ENCODE measurements around a stretch of chr6.

- PRO-cap: no peak
- RAMPAGE, long total RNA: no peak
Measured at GRCh38 chr6:2785250-2785589, 20.0 kb downstream of the WRNIP1 start.

GRCh38 chr6:2839888-2840922 lies 1.5 kb downstream of the SERPINB1 start:
- PRO-cap: no peak
- RAMPAGE, long total RNA: no peak

DNA sequence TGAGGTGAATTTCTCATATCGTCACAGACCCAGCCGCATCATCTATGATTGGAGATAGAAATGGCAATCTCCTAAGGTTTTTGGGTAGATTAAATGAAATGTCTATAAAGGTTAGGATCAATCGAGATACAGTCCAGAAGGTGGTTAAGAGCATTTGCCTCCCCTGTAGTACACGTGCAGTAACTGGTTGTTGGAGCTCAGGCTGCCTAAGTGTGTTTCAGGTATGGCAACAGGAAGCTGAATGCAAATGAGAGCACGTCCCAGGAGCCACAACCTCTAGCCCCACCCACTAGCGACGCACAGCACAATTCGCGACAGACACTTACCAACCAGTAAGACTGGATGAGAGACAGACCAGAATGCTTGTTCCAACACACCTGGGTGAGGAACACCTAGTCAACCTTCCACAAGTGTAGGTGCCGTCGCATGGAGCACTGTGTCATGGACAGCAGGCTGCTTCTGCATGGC lies 7.1 kb upstream of the SERPINB1 start:
- PRO-cap: bidirectional peak, plus-strand start at position 328 of the sequence, minus-strand start at position 181 of the sequence
- RAMPAGE, long total RNA: no peak

DNA sequence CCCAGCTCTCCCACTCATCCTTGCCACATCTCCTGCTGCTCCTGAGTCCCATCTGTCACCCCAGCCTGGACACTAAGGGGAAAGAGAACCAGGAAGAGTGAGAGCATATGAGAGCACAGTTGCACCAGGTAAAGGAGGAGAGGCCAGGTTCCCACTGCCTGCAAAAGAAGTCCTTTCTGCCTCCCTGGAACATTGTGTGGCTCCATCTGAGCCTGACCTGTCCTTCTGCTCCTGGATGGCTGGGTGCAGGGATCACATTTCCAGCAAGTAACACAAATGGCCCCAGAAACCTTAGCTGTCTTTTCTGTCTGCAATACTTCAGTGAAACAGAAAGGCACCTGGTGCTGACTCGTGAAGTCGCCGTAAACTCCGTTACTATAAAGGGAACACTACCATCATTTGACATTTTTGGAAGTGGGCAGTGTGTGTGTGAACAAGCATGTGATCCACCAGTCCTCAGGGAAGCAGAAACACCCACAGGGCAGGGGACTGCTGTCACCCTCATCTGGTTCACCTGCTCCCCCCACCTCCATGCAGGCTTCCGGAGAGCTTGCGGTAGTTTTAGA lies 24.0 kb downstream of the SERPINB6 start:
- PRO-cap: no peak
- RAMPAGE, long total RNA: no peak

GRCh38 chr6:2960321-2960810 lies 11.0 kb downstream of the SERPINB6 start:
- PRO-cap: no peak
- RAMPAGE, long total RNA: no peak

GRCh38 chr6:2960896-2961400 lies 10.4 kb downstream of the SERPINB6 start:
- PRO-cap: no peak
- RAMPAGE, long total RNA: no peak

GRCh38 chr6:2988160-2988973 lies 11.3 kb upstream of the NQO2 start:
- PRO-cap: unidirectional peak, plus-strand start at chr6:2988295; bidirectional peak, plus-strand start at chr6:2988704, minus-strand start at chr6:2988645; bidirectional peak, plus-strand start at chr6:2988825, minus-strand start at chr6:2988848
- RAMPAGE, long total RNA: no peak

- PRO-cap: bidirectional peak, plus-strand start at chr6:3162795, minus-strand start at chr6:3162651; bidirectional peak, plus-strand start at chr6:3163262, minus-strand start at chr6:3163020
- RAMPAGE, long total RNA: no peak
Measured at GRCh38 chr6:3162474-3163371, 5.4 kb upstream of the TUBB2A start.

- PRO-cap: no peak
- RAMPAGE, long total RNA: no peak
Measured at GRCh38 chr6:3193399-3193842, 34.0 kb downstream of the TUBB2B start.

GRCh38 chr6:3228221-3228897 lies 906 bp upstream of the TUBB2B start:
- PRO-cap: no peak
- RAMPAGE, long total RNA: no peak

DNA sequence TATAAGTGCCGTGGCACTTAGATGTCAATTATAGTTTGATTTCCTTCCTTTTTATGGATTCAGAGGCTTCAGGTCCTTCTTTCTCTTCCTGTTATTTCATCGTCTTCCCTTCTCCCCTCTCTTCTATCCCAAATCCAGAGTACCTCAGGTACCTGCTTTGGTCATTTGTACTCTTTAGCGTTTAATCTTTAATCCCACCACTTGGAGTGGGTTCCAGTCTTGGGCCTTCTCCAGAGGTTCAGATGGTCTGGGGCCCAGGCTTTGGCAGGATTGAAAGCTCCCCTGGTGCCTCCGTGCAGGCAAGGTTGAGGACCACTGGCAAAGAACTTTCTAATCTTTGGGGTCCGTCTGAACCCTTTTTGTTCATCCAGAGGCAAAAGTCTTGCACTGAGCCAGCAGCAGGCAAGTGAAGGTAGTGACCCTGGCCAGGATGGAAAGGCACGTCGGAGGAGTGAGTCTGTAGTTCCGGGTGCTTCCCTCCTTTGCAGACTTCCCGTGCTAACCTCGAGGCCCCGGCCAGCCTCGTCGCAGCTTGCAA lies 9.7 kb downstream of the PSMG4 start:
- PRO-cap: no peak
- RAMPAGE, long total RNA: no peak

DNA sequence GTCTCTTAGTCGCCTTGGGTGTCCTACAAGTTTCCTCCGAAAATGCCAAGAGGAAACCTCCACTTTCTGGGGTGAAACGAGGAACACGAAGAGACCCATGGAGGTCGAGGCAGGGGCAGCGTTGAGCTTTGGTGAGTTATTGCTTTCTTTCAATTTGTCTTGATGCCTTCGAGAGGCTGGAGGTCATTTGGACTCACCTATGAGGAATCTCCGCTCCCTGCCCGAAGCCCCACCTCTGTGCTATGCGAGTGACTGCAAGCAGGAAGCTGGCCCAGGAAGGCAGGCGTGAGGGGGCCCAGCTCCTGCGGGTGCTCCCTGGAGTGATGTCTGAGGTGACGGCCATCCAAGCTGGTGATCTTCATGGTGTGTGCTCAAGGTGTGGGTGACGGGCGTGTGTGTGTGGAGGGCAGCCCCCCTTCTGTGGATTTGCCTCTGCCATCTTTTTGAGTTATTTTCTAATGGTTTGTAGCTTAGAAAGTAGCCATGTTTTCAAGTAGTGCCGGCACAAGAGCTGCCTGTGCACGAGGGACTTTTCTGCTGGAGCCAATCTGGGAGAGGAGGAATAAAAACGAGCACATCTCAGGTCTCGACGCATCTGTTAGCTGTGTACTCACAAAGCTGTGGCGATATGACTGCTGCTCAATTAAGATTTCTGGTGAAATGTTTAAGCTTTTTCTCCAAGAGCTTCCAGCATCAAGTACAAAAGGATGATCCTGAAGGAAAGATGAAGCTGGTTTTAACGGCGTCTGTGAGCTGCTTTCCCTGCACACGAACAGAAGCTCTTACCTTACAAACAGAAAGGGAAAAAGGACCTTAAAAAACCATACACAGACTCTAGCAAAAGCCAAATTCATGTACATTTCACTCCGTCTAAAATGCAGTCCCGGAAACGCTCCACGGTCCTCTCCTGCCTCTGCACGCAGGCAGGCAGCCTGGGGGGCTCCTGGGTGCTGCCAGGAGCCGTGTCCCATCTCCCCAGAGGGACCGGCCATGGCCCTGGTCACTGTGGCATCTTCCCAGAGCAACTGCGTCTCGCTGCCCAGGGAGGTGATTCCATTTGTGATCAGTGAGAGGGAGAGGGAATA lies 13.3 kb downstream of the PSMG4 start:
- PRO-cap: no peak
- RAMPAGE, long total RNA: no peak

DNA sequence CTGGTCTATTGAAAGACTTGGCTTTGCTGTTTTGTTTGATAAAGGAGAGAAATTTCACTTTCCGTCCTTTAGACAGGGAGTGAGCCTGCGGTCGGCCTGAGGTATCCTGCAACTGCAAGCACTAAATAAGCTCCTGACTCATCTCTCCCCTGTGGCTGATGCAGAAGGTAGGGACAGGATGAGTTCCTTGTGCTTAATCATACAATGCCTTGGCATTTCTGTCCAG lies 23.3 kb downstream of the PSMG4 start:
- PRO-cap: no peak
- RAMPAGE, long total RNA: no peak

DNA sequence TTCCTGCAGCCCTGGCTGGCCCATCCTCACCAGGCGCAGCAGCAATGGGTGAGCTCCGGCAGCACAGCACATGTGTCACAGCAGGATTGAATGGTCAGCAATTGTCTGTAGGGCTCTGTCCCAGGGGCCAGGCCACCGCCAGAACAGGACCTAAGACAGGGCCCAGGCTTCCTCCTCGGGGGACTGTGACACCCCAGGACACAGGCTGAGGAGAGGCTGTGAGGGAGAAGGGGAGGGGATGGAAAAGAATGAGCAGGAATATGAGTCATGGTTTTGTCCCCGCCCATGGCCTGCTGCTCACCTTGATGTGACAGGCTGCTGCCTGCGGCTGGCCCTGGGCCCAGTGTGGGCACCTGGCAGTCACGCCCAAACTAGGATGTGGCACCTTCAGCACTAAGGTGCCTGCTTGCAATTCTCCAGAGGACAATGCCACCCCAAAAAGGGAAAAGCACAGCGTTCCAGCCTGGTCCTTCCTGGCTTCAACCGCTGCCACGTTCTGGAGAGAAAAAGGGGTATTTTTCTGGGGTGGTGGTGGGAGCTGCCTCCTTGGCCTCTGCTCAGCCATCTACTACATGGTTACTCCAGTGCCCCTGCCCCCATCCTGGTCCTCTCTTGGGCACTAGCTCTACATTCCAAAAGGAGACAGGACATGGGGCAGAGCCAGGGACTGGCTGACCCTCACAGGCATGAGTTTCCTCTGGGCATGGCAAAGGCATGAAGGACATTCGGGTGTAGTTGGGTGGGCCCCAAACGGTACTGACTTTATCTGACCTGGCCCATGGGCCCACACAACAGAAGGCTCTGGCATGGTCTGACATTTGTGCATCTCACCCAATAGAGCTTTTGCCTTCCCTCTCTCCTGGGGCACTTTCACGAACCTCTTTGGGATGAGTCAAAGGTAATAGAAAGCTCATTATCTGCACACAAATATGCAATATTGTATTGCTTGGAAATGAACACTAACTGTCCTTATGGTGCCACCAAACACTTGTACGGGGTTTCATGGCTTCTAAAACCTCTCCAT lies 93.3 kb downstream of the SLC22A23 start:
- PRO-cap: no peak
- RAMPAGE, long total RNA: no peak

DNA sequence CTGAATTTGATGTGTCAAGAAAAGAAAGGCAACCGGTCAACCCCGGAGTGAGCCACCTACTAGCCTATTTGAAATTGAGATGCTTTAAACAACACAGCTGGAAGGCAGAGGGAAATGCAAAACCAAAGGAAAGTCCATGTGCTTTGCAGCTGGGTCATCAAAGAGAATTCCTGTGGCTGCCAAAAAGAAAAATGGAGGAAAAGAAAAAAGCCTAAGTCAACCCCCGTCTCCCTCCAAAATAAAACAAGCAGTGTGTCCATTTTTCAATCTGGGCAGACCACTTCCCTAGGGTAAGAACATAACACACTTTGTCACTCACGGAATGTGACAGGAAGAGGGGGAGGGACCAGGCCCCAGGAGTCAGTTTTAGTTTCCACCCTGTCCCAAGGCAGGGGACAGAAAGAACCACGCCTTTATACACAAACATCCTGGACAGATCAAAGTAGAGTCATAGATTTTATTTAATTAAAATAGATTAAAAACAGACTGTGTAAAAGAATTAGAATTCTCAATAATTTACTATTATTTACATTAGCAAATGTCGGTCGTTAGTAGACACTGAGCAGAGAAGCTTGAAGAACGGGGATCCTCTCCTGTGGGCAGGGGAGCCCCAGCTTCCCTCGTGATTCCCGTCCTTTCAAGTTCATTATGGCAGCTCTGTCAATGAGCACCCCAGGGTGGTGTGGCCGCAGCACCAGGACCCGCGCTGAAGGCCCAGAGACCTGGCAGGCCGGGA lies 29.2 kb downstream of the PXDC1 start:
- PRO-cap: no peak
- RAMPAGE, long total RNA: no peak

DNA sequence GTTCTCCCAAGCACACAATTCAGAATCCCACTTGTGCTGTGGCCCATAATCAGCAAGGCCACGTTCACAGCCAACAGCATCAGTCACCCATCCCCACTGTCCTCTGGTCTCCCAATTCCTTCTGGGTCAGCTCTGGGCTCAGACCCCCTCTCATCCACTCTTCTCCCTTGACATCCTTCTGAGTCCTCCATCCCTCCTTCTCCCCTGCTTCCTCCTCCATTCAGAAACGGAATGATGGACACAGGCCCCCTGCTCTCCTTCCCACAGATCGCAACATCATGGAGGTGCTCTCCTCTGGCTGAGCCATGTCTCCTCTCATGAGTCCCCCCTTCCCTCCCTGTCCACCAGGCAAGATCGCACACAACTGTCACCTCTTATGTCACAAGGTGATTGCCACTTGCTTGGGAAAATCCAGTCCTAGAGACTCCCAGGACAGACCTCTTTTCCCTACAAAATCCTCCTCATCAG lies 15.4 kb downstream of the PXDC1 start:
- PRO-cap: no peak
- RAMPAGE, long total RNA: no peak

- PRO-cap: no peak
- RAMPAGE, long total RNA: no peak
Measured at GRCh38 chr6:3749047-3749938, 2.2 kb downstream of the PXDC1 start.

- PRO-cap: no peak
- RAMPAGE, long total RNA: no peak
Measured at GRCh38 chr6:3856424-3856977, 7.3 kb downstream of the FAM50B start.

DNA sequence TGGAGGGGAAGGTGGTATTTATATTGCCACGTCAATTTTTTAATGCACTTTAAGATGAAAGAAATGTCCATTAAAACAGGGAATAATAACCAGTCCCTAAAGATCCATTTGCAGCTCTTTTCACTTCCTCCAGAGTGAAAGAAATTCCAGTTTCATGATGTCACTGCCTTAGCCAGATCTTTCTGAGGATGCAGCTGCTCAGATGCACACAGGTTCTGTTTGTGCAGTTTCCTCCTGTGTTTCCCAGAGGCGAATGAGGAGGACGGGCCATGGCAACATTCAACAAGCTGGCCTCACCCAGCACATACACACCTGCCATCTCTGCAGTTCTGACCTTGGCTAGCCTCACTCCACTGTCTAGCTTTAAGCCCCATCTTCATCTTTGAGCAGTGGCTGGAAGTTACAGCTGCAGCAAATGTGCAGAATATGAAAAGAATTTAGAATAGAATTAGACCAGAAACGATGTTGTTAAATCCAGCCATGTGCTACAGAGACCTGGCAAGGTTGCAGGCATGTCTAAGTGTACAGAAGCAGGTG lies 34.9 kb downstream of the FAM50B start:
- PRO-cap: no peak
- RAMPAGE, long total RNA: no peak

DNA sequence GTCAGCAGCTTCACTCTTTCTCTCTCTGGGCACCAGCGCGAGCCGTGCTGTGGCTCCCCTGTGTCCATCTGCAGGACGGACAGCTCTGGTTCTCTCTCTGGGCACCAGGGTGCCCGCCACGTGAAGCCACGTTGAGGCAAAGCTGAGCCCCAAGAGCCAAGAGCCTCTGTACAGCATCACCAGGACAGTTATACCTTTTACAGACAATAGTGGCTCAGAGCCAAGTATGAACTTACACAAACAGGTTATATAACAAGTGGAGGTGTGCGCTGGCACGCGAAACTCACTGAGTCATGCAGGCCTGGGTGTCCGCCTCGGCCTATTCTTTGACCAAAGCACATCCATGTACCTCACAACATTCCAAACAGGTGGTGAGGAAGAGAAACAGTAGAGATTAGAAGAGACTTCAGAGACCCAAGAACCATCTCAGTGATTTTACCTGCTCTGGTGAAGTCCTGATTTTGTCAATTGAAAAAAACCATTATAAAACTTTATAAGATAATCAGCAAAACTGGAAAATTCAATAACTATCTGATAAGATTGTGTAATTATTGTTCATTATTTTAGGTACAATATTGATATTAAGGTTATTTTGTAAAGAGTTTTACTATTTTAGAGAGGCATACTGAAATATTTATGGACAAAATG lies 51.0 kb downstream of the FAM50B start:
- PRO-cap: no peak
- RAMPAGE, long total RNA: no peak

Measured in OCI-LY7 (cell line).